Cardiac atrium fibroblast (primary cell): ENCODE measurements around a stretch of chr3.

- RAMPAGE, long total RNA = no peak
Measured at GRCh38 chr3:194034287-194035273, 101.4 kb upstream of the HES1 start.

DNA sequence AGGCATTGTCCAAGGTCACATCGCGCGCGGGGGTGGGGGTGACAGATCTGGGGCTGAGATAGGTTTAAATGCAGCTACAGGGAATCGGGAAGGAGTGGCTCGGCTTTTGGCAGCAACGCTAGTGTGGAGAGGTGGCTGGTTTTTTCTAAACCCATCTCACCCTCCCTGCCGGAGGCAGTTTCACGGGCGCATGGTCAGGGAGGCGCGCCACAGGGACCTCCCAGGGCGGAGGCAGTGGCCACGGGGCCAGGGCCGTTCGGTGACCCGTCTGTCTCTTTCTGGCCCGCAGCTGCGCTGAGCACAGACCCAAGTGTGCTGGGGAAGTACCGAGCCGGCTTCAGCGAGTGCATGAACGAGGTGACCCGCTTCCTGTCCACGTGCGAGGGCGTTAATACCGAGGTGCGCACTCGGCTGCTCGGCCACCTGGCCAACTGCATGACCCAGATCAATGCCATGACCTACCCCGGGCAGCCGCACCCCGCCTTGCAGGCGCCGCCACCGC, 1.5 kb downstream of the HES1 start:
- RAMPAGE, long total RNA = no peak

GRCh38 chr3:194150132-194150704, 14.3 kb downstream of the HES1 start:
- RAMPAGE, long total RNA = no peak

DNA sequence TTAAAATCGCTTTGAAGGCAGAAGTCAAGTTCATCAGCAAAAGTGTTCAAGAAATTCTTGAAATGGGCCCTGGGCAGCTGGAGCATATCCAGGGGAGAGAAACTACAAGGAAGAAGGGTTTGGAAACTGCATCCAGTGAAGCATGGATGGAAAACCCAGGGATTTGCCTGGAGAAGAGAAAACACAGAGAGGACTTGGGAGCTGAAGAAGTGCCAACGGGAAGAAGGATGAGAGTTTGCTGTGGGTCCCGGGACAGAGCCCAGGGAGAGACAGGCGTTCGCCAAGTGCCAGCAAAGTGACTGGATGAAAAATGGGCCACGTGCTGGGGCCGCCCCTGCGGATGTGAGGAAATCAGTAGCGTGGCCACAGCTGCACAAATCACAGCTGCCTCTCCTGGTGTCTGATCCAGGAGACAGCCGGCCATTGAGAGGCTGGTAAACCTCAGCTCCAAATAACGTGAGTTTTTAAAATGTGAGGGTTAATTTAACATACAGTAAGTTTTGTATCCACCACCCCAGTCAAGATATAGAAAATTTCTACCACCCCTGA, 70.4 kb downstream of the HES1 start:
- RAMPAGE, long total RNA = no peak

DNA sequence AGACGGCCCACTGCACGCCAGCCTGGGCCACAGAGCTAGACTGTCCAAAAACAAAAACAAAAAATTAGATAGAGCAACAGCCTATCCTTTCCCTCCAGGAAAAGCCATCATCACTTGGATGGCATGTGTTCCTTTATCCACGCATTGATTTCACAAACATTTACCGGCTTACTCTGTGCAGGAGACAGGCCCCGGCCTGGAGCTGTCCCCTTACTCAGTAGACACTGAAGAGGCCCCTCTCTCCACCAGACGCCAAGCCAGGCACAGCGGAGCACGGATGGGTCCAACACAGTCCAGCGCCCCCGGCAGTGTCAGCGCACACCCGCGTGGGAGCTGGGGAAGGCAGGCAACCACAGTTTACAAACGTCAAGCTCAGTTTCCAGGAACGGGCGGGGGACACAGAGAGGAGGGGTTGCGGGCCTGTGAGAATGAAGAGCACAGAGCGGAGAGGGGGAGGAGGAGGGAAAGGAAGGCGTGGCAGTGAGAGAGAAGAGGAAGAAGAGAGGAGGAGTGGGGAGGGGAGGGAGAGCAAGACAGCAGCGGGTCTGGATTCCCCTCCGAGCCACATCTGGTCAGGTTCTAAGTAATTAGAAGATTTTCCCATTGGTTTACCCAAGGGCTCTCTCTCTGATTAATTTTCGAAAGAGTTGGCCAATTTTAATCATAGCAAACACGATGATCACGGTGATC, 2.9 kb downstream of the GP5 start:
- RAMPAGE, long total RNA = no peak

DNA sequence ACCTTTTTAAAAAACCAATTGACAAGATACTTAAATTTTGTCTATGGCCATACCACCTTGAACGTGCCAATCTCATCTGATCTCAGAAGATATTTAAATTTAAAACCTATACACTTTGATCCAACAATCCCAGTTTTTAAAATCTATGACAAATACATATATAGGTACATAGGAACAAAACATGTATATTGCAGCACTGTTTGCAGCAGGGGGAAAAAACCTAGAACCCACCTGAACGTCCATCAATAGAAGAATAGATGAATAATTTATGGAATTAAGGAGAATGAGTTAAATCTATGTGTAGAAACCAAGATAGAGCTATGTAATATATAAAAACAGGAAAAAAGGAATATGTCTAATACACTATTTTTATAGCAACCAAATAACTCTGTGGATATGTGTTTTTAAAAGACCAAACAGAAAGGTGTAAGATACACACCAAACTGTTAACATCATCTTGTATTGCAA, 13.2 kb downstream of the ATP13A3 start:
- RAMPAGE, long total RNA = no peak

GRCh38 chr3:194488388-194488643, 1.5 kb upstream of the ATP13A3 start:
- RAMPAGE, long total RNA = no peak

GRCh38 chr3:194571378-194572093, 61.7 kb downstream of the TMEM44 start:
- RAMPAGE, long total RNA = no peak

DNA sequence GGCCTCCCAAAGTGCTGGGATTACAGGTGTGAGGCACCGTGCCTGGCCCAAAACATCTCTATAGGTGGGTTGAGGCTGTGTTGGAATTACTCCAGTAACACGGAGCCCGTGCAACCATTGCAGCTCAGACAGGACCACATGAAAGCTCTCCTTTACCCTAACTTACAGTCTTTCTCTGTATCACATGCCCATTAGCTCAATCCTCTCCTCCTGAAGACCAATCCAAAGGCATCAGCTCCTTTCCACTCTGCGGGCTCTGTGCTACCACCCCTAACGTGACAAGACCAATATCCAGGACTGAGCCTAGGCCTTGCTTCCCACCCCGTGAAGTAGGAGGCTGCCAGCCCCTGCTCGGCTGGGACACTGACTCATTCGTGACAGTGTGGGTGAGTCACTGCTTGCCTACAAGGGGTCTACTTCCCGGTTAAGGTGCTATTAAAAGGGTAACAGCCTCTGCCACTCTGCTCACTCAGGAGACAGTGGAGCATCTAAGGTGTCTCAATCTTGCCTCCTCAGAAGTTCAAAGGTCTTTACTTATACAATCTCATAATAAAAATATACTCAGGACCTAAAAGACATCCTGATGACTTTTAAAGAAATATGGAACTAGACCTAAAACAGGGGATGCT, 55.2 kb downstream of the TMEM44 start:
- RAMPAGE, long total RNA = no peak

DNA sequence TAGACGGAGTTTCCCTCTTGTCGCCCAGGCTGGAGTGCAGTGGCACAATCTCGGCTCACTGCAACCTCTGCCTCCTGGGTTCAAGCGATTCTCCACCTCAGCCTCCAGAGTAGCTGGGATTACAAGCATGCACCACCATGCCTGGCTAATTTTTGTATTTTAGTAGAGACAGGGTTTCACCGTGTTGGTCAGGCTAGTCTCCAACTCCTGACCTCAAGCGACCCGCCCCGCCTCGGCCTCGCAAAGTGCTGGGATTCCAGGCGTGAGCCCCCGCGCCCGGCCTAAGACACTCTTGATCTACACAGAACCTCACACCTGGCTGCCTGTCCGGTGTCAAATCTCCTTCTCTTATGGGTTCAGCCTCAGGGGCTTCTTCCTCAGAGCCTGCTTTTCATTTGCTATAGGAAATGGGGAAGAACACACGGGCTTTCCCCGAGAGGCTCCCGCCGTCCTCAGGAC, 10.6 kb downstream of the TMEM44 start:
- RAMPAGE, long total RNA = no peak

DNA sequence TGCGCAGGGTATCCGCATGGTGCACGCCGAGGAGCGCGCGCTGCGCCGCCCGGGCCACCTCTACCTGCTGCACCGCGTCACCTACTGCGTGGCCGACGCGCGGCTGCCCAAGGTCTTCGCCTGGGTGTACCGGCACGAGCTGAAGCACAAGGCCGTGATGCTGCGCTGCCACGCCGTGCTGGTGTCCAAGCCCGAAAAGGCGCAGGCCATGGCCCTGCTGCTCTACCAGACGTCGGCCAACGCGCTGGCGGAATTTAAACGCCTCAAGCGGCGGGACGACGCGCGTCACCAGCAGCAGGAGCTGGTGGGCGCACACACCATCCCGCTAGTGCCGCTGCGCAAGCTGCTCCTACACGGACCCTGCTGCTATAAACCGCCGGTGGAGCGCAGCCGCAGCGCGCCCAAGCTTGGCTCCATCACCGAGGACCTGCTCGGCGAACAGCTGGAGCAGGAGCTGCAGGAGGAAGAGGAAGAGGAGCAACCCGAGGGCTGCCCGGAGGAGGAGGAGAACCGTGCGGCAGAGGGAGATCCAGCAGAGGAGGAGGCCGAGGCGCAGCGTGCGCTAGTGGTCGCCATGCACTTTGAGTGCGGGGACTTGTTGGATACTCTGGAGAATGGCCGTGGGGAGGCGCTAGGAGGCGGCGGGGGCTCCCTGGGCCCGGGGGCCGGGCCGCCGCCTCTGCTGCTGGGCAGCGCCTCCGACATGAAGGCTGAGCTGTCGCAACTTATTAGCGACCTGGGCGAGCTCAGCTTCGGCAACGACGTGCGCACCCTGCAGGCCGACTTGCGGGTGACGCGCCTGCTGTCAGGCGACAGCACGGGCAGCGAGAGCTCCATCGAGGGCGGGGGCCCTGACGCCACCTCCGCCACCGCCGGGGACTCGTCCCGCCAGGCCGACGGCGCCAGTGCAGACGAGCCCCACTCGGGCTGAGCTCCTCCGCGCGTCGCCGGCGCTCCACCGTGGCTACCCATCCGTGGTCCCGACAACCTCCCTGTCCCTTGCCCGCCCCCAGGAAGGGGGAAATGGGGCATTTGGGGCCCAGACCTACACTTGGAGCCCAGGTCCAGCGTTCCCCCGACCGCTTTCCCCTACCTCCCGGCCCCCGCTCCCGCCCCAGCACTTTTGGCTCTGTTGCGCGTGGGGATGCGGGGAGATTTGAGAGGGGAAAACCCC, 1.9 kb downstream of the FAM43A start:
- RAMPAGE, long total RNA = no peak

DNA sequence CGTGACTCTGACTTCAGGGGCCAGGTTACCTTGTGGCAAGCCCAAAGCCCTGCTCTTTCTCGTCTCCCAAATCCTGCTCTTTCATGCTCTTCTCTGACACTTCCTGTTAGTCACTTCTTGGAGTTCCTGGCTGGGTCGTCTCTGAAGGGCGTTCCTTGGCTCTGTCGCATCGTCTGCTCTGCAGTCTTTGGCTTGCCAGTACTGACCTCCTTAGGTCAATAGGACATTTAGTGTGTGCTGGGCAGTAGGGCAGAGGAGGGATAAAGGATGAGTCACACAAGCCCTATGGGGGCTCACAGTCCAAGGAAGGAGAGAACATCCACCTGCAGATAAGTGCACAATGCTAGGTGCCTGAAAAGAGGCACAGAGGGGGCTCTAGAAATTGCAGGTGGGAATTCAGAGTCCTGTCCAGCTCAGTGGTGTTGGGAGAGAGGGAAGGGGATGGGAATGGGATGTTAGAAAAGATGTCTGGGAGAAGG, 87.6 kb downstream of the FAM43A start:
- RAMPAGE, long total RNA = no peak

- RAMPAGE, long total RNA = no peak
Measured at GRCh38 chr3:194871152-194871516, 185.5 kb downstream of the FAM43A start.

GRCh38 chr3:194940051-194940537, 254.4 kb downstream of the FAM43A start:
- RAMPAGE, long total RNA = no peak

DNA sequence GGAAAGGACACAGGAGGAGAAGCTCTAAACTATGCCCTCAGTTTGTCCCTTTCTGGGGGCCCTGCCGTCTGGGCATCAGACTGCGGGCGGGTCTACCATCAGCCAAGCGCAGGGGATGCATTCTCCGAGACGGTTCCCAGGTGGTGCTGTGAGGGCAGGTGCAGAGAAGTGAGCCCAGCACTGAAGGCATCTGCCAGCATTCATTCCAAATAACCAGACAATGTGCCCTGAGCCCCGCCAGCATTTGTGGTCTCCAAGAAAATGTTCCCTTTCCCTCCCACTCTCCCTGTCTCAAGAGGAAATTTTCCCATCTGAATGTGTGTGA, 265.7 kb downstream of the XXYLT1 start:
- RAMPAGE, long total RNA = no peak

DNA sequence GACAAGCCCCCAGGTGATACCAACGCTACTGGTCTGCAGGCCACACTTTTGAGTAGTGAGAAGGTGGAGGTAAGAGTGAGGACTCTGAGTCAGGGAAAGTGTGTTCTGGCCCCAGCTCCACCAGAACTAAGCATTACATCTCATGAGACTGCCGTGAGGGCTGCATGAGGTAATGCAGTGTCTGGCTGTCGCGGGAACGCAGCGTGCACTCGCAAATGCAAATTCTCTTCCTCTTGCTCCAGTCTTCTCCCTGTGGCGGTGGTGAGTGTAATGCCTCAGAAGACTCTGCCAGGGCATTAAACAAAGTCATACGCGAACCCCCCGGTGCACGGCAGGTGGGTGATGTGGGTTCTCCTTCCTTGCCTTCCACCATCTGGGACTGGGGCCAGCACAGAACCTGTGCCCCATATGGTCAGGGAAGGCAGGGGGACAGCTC, 175.9 kb downstream of the XXYLT1 start:
- RAMPAGE, long total RNA = no peak

DNA sequence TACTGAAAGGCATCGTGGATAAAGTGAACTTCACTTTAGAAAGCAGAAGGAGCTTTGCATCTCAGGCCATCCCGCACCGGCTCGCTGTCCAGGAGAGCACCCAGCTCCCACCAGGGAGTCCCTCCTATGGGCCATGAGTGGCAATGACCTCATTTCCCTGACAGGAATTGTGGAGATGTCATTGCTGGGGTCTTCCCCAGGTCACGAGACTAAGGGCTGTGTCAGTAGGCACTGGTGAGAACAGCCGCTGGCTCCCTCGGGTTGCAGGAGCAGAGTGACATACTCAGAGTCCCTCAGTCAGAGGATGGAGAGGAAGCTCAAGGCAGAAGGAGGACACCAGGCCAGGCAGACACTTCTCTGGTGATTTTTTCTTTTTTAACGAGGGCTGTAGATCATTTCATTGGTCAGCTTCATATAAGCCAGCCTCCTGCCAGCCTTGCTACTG, 97.2 kb downstream of the XXYLT1 start:
- RAMPAGE, long total RNA = no peak

DNA sequence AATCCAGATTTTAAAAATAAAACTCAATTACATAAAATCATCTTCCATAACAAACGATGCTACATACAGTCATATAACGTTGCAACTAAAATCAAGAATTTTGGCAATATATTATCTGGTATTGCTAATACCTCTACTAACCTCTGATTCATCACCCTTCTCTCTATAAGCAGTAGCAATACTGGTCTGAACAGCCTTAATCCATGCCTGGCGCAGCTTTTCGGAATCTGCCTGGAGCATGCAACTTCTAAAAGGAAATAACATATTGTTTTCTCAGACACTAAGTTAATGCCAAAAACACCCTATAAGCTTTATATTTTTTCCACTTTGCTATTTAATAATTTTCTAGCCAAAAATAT, 35.4 kb upstream of the XXYLT1 start:
- RAMPAGE, long total RNA = no peak

- RAMPAGE, long total RNA = no peak
Measured at GRCh38 chr3:195314917-195315451, 44.0 kb upstream of the XXYLT1 start.

- RAMPAGE, long total RNA = no peak
Measured at GRCh38 chr3:195544327-195544772, 1.2 kb upstream of the PPP1R2 start.